Peritoneum (tissue), 1 donor: ENCODE results near the gene KCNK18.

- PRO-cap = no peak
Observed at GRCh38 chr10:116889062-116889602, 39.8 kb downstream of the ENO4 start.

- PRO-cap = no peak
Observed at GRCh38 chr10:116948846-116949064, 56.2 kb downstream of the SHTN1 start.

- PRO-cap = no peak
Observed at GRCh38 chr10:117004278-117004968, 564 bp downstream of the SHTN1 start.

GRCh38 chr10:117126346-117126566, 11.8 kb downstream of the VAX1 start:
- PRO-cap = no peak

GRCh38 chr10:117197290-117197739, at the start of gene KCNK18:
KCNK18 (plus strand) TSS chr10:117197489.
- PRO-cap = no peak

DNA sequence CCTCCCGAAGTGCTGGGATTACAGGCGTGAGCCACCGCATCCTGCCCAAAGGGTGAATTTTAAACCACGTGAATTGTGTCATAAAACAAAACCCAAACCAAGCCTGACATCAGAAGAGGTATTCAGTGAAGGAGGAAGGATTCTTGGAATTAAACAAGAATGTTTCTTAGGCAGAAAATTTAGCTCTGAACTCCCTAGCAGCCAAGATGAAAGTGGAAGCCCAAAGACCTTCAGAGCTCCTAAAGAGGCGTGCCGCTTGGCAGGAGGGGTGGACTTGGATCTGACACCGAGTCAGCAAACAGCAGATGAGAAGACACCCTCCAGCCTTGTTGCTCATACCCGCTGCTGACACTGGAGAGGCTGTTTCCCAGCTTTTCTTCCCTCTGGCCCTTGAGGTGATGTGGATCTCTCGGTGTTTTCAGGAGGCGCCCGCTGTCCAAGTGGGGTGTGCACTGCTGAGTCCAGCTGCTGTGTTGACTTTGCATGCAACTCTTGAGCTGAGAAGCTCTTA, 21.3 kb downstream of the SLC18A2 start:
- PRO-cap = no peak

- PRO-cap = no peak
Observed at GRCh38 chr10:117283115-117283600, 42.2 kb downstream of the SLC18A2 start.

GRCh38 chr10:117346554-117347439, 28.4 kb downstream of the PDZD8 start:
- PRO-cap = no peak

- PRO-cap = no peak
Observed at GRCh38 chr10:117398071-117398586, 22.9 kb upstream of the PDZD8 start.

- PRO-cap = no peak
Observed at GRCh38 chr10:118017820-118018367, 28.8 kb downstream of the RAB11FIP2 start.

DNA sequence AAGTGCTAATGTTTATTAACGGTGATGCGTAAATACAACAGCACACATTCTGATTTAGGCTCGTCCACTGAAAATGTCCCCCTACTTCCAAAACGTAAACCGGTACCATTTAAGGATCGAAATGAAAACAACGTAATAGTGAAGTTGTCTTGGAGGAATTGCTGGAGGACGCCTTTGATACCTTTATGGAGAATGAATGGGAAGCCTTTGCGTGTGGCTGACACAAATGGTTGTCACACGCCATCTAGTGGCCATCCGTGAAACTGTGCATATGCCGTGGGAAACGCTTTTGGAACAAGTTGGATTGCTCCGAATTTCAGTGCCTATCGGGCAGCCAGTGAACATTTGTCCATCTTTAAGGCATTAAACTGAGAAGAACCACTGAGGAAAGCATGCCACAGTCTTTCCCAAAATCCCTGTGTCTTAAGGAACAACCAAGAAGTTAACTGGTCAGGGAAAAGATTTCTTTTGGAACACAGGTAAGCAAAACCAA, 100.9 kb downstream of the FAM204A start:
- PRO-cap = no peak

- PRO-cap = no peak
Observed at GRCh38 chr10:118659356-118659802, 63.9 kb upstream of the PRLHR start.

DNA sequence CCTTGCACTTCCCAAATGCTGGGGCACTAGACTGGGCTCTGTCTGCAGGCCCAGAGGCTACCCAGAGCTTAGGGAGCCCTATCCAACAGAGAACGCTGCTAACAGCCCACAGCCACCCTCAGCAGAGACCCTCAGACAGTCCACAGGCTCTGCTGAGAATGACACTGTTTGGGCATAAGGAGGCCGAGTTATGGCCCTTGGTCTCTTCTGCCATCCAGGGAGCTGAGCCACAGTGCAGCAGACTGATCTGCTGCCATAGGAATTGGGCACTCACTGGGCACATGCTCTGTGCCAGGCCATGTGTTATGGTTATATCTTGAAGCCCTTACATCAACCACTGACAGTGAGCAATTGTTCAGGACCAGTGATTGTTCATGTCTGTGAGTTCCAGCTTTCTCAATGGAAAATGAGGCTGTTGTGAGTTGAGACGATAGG, 77.4 kb upstream of the PRLHR start:
- PRO-cap = no peak

DNA sequence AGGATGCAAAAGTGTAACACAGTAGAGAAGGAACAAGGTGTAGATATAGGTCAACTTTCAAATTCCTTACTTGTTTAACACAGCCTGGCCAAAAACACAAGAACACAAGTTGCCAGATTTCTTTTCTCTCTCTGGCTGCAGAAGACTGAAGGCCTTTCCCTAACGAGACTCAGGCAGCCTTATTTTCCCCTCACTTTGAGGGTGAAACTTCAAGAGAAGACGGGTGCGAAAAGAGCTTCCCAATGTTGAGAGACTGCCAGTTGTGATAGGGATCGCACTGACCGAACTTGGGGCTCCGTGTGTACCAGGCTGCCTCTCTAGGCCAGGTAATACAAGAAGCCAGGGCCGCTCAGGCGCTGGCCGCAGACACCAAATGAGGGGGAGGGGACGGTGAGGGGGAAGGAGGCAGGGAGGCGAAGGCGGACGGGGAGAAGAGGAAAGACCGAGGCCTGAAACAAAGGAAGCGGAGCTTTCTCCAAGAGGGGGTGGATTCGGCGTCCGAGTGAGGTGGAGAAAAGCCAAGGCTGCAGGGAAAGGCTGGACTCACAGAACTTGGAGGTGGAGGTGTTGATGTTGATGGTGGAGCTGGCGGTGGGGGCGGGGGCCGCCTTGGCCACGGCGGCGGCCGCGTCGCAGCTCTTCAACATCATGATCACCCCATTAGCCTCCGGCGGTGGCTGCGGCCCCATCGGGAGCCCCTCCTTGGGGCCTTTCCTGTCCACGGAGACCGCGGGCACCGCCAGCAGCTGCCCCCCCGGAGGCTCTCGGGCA, 736 bp downstream of the CACUL1 start:
- PRO-cap = no peak

DNA sequence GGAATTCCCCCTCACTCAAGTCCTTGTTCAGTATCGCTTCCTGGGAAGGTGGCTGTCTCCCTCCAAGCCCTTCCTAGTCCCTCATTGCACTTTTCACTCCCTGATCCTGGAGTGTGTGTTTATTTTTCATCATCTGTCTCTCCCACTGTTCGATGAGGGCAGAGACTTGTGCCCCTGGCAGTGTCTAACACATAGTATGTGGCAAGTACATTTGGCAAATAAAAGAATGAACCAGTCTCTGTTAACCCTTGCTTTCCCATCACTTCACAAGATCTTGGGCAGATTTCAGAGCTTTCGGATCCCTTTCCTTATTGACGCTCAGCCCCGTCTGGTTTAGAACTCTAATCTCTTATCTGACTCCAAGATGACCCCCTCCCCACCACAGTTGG, 24.0 kb upstream of the CACUL1 start:
- PRO-cap = no peak

GRCh38 chr10:119049549-119050334, 20.2 kb downstream of the NANOS1 start:
- PRO-cap = no peak

- PRO-cap = no peak
Observed at GRCh38 chr10:119050402-119051500, 21.2 kb downstream of the NANOS1 start.

GRCh38 chr10:119166401-119166820, 897 bp upstream of the SFXN4 start:
- PRO-cap = no peak

DNA sequence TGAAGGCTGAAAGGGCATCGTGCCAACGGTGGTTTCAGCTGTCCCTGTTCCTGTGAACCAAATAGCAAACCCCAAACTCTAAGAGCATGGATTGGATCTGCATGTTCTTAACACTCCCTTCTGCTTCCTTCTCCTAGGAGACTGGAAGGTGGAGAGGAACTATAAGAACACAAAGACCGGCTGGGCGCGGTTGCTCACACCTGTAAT, 1.5 kb downstream of the PRDX3 start:
- PRO-cap = no peak

GRCh38 chr10:119230651-119231241, 23.4 kb downstream of the GRK5 start:
- PRO-cap = no peak